ENCODE data around the gene PRKAB1.

DNA sequence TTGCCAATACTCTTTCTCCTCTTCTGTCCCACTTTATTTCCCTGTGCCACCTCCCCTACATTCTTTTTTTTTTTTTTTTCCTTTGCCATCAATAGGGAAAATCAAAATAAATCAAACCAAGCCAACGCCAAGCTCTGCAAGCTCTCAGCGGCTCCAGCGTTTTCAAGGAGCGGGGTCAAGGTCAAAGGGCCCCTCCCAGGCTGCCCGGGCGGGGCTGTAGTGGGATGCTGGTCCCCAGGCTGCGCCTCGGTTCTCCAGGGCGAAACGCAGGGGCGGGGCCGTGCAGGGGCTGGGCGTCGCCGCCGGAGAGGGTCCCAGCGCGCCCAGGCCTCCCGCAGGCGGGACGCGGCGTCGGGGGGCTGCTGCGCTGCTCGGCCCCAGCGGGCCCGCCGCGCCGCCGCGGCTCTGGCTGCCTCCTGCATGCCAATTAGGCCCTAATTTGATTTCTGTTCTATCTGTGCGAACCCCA lies 51.0 kb upstream of the MAP1LC3B2 start:
- PRO-cap, result unidirectional peak, plus-strand start at position 337 of the sequence
- RAMPAGE, long total RNA, 4 experiments, result no peak in any of the 4 experiments

GRCh38 chr12:116818835-116819830 lies 62.1 kb downstream of the HRK start:
- PRO-cap, result bidirectional peak, plus-strand start at chr12:116819487, minus-strand start at chr12:116819393; unidirectional peak, minus-strand start at chr12:116819597
- RAMPAGE, long total RNA, 4 experiments, result start-site peak on the minus strand in 1 of 4 experiments, at chr12:116819396-116819403 at its widest, 6 reads per replicate

GRCh38 chr12:116996016-116996600 lies 85.4 kb downstream of the FBXW8 start:
- PRO-cap, result no peak
- RAMPAGE, long total RNA, 4 experiments, result no peak in any of the 4 experiments

DNA sequence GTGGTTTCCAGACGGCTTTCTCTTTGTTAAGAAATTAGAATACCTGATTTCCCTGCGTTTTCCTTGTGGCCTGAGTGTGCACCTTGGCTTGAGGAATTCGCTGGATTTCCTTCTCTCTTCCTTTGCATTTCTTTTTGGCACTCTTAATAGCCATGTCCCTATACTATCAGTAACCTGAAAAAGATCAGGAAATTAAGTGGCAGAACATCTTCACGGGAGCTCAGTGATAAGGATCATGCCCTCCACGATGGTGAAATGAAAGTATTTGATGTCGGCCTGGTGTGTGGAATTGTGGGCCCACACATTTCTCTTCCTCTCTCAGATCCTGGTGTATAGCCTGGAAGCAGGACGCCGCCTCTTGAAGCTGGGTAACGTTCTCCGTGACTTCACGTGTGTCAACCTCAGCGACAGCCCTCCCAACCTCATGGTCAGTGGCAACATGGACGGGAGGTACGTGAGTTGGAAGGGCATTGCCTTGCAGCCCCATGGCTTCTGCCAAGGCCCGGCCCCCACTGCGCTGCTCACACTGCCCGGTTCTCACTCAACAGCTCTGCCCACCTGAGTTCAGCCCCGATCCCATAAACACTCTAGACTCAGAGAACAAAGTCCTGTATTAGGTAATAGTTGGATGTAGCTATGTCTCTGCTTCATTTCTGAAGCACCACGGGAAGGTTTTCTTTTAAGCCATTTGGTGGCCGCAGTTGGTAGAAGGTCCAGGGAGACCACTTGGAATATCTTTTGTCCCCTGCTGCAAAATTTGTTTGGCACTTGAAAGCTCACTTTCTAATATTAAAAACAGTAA lies 89.0 kb downstream of the TESC start:
- PRO-cap, result no peak
- RAMPAGE, long total RNA, 4 experiments, result no peak in any of the 4 experiments

DNA sequence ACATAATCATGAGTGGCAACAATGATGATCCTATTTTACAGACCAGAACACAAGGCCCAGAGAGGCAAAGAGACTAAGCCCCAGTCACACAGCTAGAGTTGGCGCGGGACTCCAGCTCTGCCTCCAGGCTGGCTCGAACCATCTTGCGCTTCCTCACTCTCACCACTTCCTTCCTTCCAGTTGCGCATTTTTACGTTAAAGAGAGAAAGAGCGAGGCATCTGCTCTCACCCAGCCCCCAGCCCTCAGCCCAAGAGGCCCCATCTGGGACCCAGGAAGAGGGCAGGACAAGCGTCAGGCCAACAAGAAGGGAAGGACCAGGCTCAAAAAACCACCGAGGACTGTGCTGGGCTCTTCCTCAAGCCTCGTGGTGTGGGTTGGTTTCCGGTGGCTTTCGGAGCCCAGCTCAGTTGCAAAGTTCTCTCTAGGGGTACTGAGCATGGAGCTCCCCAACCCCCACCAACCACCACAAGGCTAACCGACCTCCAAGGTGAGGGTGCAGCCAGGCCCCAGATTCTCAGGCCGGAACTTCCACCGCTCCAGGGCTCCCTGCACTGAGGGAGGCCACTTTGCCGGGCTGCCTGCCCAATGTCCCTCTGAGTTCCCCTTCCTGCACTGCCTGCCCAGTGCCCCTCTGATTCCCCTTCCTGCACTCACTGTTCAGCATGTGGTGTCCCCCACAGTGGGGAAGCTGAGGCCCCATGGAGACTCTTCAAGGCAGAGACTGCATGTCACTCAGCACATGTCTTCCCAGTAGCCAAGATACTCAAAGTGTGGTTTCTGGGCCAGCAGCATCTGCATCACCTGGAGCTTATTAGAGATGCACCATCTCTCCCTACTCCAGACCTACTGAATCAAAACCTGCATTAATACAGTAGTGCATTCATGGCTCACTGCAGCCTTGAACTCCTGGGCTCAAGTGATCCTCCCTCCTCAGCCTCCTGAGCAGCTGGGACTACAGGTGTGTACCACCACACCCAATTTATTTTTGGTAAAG lies 35.8 kb downstream of the TESC start:
- PRO-cap, result no peak
- RAMPAGE, long total RNA, 4 experiments, result no peak in any of the 4 experiments

- PRO-cap, result no peak
- RAMPAGE, long total RNA, 4 experiments, result no peak in any of the 4 experiments
Observed at GRCh38 chr12:117139251-117139733, 40.1 kb upstream of the TESC start.

DNA sequence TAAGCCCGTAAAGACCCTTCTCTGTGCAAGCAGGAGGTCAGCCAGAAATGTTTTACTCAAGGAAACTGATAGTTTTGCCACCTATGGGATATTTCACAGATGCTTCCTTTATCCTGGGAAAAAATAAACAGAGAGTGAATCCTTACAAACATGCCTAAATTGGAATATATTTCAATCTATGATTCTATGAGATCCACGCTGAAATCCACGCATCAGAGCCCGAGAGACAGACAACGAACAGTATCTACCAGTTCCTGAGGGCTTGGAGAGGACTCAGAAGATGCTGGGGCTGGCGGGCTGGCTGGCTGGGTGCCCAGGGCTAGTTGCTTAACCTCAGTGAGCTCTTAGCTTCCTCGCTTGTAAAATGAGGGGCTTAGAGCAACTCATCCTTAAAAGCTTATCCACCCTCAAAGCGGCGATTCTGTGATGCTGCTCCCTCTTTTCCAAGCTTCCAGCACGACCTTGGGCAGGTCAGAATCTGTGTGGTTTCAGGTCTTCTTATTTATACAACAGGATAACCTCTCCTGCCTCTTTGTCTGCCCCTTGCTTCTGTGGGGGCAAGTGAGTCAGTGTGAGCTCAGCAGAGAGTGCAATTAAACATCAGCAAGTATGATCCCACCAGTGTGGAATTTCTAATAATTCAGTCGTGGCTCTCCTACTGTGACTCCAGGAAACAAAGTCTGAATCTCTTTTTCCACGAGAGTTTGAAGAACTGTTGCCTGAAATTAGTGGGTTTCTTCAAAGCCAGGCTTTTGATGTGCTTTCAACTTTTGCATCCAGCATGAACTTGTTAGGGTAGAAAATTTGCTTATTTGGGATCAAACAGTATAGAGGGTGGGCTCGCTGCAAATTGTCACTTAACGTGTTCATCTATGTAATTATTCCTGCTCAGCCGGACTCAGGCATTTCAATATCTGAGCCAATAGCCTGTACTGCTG lies 281.8 kb downstream of the KSR2 start:
- PRO-cap, result no peak
- RAMPAGE, long total RNA, 4 experiments, result no peak in any of the 4 experiments

DNA sequence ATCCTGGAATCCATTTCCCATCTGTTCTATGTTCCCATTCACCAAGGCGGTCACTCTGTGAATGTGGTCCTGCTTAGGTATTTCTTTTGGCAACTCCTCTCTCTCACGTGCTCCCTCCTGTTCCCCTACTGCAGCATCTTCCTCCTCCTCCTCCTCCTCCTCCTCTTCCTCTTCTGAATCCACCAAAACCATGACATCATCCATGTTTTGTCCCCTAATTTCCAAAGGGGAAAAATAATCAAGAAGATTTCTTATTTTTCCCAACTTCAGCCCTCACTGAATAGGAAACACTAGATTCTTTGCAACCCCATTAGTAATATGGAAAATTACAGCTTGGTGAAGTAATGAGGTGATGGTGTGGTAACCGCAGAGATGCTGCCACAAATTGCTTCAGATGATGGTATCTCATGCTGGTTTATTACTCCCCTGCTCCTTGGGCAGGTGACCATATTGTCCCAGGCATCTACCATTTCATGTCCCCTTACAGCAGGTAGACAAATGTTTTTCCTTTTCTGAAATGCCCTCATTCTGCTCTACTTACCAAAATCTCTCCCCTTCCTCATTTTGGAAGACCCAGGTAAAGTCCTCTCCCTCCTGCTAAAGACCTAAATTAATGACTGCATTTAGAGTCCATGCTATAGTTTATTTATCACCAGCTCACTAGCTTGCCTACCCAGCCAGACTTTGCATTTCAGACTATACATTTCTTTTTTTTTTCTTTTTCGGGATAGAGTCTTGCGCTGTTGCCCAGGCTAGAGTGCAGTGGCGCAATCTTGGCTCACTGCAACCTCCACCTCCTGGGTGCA lies 7.6 kb upstream of the WSB2 start:
- PRO-cap, result no peak
- RAMPAGE, long total RNA, 4 experiments, result no peak in any of the 4 experiments

- PRO-cap, result no peak
- RAMPAGE, long total RNA, 4 experiments, result no peak in any of the 4 experiments
Observed at GRCh38 chr12:118101976-118102636, 1.7 kb downstream of the VSIG10 start.

GRCh38 chr12:118136532-118137082 lies 683 bp downstream of the PEBP1 start:
- PRO-cap, result no peak
- RAMPAGE, long total RNA, 4 experiments, result no peak in any of the 4 experiments

DNA sequence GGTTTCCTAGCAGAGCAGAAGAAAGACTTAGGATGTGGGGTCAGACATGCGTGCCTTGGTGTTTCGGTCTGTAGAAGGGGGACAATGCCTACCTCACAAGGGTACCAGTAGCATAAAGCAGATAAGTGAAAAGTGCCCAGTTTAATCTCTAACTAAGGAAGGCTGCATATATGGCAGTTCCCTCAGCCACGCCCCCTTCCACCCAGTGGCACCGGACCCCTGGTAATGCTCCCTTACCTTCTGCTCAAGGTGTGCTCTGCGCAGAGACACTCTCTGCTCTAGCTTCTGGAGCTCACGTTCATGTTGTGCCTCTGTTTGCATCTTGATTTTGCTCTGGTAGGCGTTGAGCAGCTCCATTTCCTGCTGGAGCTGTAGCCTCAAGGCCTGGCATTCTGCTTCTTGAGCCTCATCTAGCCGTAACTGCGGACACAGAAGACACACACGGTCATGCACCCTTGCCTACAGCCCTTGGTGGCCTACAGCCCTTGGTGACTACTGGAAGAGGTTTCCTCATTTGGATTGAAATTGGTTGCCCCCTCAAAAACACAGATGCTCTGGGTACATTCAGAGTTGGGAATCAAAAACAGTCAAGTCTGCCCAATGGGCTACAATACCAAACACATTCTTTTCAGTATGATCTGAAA lies 16.2 kb downstream of the PEBP1 start:
- PRO-cap, result no peak
- RAMPAGE, long total RNA, 4 experiments, result start-site peak on the minus strand in 1 of 4 experiments, centred at positions 322 to 494 of the sequence, 19 to 36 reads per replicate

DNA sequence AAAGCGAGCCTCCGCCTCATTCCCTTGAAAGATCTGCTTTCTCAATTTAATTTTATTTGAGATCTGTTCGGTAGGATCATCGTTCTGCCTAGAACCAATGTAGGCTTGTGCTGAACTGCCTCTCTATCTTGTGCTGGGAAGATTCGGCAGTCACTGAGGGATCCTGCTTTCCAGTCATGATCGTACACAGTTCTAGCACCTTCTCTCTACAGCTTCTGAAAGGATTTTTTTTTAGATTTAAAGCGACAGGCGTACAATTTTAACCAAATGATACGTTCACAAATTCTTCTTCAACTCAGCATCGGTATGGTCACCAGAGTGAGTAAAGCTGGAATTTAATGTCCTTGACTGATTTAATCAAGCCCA lies 54.4 kb downstream of the PEBP1 start:
- PRO-cap, result no peak
- RAMPAGE, long total RNA, 4 experiments, result start-site peak on the minus strand in 1 of 4 experiments, centred at position 171 of the sequence, 39 reads per replicate

DNA sequence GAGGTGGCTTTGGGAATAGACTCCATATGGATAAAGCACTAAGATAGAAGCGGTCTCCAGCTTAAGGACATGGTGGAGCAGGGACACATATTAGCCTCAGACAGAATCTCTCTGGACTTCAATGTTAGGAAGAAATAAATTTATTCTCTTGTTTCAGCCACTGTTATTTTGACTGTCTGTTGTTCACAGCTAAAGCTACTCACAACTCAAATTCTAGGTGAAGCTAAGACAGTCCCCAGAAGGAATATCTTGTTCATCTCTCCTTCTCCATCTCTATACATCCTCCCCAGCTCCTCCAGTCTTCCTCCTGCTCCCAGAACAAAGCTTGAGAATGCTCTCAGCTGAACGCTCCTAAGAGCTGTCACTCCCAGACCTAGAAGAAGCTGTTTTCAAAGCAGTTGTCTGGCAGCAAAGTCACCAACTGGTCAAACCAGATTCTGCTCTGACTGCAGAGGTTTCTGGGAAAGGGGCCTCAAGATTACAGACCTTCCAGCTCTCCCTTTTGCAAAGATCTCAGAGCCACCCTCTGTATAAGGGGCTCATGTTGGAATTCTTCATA lies 9.7 kb upstream of the HSPB8 start:
- PRO-cap, result no peak
- RAMPAGE, long total RNA, 4 experiments, result no peak in any of the 4 experiments

GRCh38 chr12:119177941-119178317 lies 802 bp upstream of the HSPB8 start:
- PRO-cap, result no peak
- RAMPAGE, long total RNA, 4 experiments, result no peak in any of the 4 experiments

- PRO-cap, result no peak
- RAMPAGE, long total RNA, 4 experiments, result no peak in any of the 4 experiments
Observed at GRCh38 chr12:119182732-119183590, 4.2 kb downstream of the HSPB8 start.

- PRO-cap, result no peak
- RAMPAGE, long total RNA, 4 experiments, result no peak in any of the 4 experiments
Observed at GRCh38 chr12:119186228-119187002, 7.7 kb downstream of the HSPB8 start.

DNA sequence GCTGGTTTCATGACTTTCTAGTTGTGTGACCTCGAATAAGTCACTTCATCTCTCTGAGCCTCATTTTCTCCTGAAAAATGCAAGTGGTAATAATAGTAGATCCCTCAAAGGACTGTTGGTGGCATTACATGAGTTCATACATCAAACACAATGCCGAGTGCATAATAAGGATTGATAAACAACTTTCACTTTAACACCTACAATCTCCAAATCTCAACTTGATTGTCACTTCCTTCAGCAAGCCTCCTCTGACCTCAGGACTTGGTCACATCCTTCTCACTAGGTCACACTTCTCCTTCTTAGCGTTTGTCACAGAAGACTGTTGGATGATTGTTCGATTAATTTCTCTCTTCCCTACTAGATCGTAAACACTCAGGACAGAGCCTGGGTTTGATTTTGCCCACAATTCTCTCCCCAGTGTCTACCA lies 7.9 kb upstream of the PRKAB1 start:
- PRO-cap, result no peak
- RAMPAGE, long total RNA, 4 experiments, result no peak in any of the 4 experiments

GRCh38 chr12:119667451-119668719 lies at the start of gene PRKAB1:
Gene PRKAB1 (plus strand): TSS chr12:119668133.
- PRO-cap, result unidirectional peak, plus-strand start at chr12:119667965
- RAMPAGE, long total RNA, 4 experiments, result start-site peak on the plus strand in 2 of 4 experiments, at chr12:119667940-119668154 at its widest, 12 to 72 reads per replicate

DNA sequence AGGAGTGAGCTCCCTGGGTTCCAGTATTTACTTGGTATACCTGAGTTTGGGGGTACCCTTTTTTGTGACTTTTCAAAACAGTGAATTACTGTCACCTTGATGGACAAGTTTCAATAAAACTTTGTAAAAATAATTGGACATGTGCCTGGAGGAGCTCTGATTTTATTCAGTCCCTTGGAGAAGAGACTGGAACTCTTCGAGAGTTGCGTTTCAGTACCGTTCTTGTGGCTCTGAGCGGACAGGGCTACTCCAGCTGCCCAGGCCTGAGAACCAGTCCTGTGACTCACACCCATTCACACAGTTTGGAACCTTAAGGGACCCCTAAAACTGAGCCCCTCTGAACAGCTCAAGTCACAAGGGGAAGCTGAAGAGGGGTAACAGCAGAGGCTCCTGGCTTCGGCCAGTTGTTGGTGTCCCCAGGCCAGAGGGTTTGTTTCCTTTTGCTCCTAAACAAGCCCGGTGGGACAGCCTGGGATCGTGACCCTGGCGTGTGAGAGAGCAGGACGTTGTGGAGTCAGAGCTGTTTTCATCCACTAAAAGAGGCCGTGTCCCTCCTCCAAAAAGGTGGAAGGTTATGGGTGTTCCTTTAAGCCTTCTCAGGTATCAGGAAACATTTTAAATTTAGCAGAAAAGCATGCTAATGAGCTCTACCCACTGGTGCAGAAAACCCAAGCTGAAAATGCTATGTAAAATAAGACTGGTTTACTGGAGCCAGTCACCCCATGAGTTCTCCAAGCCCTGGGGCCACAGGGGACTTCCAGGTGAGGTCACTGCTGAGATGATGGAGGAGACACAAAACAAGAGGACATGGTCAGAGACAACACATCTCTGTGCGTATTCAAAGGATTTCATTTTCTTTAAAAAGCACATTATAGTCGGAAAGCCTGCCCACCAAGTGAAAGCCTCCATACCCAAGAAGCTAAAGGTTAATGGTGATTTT lies 13.8 kb downstream of the PRKAB1 start:
- PRO-cap, result no peak
- RAMPAGE, long total RNA, 4 experiments, result no peak in any of the 4 experiments

DNA sequence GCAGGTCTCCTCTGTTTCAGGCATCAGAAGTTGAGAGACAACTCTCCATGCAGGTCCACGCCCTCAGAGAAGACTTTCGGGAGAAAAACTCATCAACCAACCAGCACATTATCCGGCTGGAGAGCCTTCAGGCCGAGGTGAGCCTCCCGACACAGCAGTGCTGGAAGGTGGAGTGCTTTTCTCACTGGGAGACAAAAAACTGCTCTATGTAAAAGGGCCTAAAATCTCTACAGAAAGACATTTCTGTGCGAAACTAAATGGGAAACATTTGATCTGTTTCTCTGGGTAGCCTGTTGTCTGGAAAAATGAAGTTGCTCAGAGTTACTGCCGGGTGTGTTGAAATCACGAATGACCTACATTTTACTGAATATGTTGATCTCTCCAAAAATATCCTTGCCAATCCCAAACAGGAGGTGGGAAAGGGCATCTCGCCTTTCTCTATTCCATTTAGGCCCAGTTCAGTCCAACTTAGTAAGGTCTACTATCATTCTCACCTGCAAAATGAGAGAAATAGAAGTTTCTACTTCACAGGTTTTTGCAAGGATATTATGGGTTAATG lies 54.8 kb downstream of the RAB35 start:
- PRO-cap, result no peak
- RAMPAGE, long total RNA, 4 experiments, result no peak in any of the 4 experiments

Data from suprapubic skin (tissue), 4 donors.